ENCODE results near the genes C1orf226 and DDR2.

GRCh38 chr1:162196965-162197501 is 127.5 kb downstream of the NOS1AP start:
- RRBS = no CpG with 5 or more reads among the region's 12 CpGs

GRCh38 chr1:162229882-162230577 is 146.6 kb downstream of the SPATA46 start:
- RRBS = no CpG with 5 or more reads among the region's 3 CpGs

GRCh38 chr1:162247135-162247817 is 129.4 kb downstream of the SPATA46 start:
- RRBS = no CpG with 5 or more reads among the region's 3 CpGs

- RRBS = no CpG with 5 or more reads among the region's 6 CpGs
These were observed 75.1 kb downstream of the SPATA46 start for GRCh38 chr1:162301472-162302073.

DNA sequence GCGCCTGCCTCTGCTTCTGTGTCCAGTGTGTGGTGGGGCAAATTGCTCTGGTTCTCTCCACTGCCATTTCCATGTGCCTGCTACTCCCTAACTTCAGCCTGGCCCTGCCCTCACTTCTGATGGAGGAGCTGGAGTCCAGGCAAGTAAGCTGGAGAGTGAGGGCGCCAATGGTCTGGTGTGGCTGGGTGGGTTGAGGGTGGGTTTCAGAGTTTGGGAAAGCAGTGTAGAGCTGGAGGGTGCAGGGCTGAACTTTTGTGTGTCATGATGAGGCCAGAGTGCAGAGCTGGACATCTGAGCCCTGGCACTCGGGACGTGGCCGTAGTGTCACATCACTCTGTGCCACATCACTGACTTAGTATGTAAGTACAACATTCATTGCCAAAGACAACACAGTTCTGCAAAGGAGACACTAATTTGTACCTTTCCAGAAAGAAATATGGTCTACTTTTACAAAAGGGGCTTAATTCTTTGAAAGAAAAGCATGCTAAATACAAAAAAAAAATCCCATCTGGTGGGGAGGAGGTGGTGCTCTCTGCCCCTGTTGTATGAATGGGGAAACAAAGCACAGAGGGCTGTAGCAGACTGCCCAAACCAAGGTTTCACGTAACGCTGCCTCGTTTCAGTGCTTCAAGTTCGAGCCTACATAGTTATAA is 15.7 kb downstream of the SPATA46 start:
- RRBS = no CpG with 5 or more reads among the region's 9 CpGs

DNA sequence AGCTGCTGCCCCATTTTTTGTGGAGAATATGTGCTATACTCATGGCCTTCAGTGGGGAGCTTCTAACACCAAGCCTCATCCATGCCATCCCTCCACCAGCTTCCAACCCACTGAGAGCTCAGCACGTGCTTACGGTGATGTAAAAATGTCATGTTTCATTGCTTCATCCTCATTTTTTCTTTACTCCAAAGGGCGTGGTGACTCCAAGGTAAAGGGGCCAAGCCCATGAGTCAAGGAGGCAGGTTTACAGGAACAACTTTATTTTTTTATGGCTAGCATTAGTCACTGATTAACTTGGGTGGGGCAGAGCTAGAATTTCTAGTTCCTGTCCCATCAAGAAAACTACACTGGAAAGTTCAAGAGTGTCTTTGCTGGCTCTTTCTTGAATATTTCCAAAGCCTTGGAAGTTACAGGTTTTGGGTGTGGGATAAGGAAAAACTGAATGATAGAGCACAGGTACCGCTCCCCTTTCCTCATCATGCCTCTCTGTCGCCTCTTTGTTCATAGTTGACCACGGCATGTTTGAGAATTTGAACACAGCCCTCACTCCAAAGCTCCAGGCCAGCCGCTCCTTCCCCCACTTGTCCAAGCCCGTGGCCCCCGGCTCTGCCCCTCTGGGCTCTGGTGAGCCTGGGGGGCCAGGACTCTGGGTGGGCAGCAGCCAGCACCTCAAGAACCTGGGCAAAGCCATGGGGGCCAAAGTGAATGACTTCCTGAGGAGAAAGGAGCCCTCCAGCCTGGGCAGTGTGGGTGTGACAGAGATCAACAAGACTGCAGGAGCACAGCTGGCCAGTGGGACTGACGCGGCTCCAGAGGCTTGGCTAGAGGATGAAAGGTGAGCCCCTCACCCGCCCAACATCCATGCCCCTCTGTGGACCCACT is at the start of gene C1orf226:
C1orf226 (plus strand) TSS at position 345 of the 882 bp plus-strand sequence.
- RRBS = no CpG with 5 or more reads among the region's 12 CpGs

GRCh38 chr1:162389028-162389781 is 7.7 kb downstream of the C1orf226 start:
- RRBS = no CpG with 5 or more reads among the region's 10 CpGs

DNA sequence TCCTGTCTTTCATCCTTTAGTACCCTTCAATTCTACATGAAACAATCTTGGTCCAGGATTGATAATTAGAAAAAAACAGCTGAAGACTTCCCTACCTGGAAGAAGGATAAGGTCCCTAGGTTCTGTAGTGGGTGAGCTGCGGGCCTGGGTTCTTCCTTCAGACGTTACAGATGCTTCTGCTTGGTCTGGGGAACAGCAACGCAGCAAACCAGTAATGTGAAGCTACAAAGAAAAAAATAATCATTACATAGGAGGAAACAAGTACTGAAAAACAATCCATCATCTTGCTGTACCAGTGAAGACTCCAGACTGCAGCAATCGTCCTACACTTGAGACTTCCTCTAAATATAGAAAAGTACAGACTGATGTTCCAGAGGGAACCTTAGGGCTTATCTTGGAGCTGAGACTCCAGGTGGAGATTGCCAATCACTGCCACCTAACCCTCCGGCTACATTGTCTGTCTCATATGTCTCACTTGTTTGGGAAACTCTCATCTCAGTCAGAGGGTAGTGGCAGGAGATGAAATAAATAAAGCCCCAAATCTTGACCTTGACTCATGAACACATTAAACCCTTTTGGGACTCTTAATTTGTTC is 9.5 kb upstream of the UHMK1 start:
- RRBS = no CpG with 5 or more reads among the region's 5 CpGs

DNA sequence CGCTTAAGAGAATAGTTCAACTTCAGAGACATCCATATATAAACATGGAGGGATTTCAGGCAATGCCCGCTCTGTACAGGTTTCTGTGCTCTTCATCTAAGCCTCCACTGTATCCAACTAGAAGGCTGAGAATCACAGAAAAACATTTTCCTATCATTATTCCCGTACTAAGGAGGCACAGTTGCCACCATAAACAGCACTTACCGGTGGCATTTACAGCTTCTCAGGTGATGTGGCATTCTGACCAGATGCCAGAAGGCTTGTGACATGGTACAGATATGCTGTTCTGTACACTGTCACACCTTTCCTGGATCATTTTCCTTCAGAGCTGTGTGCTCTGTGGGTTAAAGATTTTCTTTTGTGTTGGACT is 4.1 kb upstream of the UAP1 start:
- RRBS = no CpG with 5 or more reads among the region's 4 CpGs

DNA sequence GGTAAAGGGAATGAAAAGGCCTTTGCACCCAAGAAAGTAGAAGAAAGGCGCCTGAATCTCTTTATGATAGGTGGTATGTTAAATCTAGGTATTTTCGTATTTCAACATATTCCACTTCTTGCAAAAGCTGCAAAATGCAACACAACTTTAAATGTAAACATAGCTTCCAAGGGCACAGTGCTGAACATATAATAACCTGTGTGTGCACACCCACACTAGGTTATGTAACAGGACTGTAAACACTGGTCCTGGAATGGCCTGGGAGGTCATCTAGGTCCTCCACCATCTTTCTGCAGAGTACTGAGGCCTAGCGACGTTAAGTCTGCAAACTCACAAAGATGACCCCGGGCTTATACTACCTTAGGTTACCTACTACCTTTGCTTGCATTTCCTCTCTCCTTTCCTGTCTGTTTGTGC is 988 bp upstream of the UAP1 start:
- RRBS = no CpG with 5 or more reads among the region's 5 CpGs

DNA sequence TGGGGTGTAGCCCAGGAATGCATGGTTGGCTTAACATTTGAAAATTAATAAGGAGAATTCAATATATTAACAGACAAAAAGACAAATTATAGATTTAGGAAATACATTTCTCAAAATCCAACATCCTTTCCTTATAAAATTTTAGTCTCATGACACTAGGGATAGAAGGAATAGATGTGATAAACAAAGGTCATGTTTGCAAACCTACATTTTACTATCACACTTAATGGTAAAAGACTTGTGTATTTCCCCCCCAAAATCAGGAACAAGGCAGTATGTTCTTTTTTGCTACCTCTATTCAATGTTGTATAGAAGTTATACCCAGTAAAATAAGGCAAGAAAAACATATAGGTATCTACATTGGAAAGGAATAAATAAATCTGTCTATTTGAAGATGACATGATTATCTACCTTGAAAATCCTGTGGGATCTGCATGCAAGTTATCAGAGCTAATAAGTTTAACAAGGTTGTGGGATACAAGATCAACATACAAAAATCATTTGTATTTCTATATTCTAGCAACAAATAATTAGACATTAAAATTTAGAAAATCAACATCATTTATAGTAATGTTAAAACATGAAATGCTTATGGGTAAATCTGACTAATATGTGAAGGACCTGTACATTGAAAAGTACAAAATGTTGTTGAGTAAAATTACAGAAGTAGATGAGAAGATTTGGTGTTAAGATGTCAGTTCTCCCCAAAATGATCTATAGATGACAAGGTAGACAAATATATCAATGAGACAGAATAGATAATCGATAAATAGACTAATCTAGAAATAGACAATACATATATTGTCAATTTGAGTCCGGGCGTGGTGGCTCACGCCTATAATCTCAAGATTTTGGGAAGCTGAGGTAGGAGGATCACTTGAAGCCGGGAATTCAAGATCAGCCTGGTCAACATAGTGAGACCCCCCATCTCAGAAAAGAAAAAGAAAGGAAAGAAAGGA is 22.1 kb upstream of the DDR2 start:
- RRBS = no CpG with 5 or more reads among the region's 5 CpGs

- RRBS = no CpG with 5 or more reads among the region's 5 CpGs
These were observed 6.2 kb upstream of the DDR2 start for GRCh38 chr1:162625870-162626727.

DNA sequence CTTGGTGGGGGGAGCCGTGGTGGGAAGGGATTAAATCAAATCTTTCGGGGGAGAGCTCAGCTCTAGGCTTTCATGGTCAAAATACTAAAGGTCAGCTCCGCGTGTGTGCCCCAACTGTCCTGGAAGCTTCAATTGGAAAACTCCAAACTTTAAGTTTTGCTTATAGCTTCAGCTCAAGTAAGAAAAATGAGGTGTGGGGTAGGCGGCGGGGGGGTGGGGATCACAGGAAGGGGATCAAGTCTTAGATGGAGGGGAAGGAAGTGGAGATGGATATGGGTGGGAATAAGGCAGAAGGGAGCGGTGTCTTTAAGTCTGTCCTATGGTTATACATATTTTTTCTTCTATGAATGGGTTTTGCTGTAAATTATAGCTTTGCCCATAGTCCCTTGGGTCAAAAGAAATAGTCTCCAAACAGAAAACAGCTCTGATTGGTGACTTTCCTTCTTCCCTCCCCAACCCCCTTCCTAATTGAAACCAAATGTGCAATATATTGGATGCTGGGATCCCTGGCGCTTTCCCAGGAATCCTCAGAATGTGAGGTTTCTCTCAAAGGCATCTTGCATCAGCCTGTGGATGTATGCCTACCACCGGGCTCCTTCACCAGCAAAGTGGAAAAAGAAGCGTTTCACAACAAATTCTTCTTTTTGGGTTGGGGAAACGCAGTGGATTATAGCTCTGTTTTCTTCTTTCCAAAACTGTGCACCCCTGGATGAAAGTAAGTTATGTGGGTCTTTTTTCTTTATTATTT is at the start of gene DDR2:
DDR2 (plus strand) TSS at position 548 of the 748 bp plus-strand sequence.
- RRBS = no CpG with 5 or more reads among the region's 11 CpGs

- RRBS = no CpG with 5 or more reads among the region's 6 CpGs
These were observed 46.2 kb downstream of the DDR2 start for GRCh38 chr1:162678355-162679020.

- RRBS = no CpG with 5 or more reads among the region's 10 CpGs
These were observed 55.4 kb downstream of the DDR2 start for GRCh38 chr1:162687496-162688282.

- RRBS = no CpG with 5 or more reads among the region's 2 CpGs
These were observed 37.5 kb upstream of the HSD17B7 start for GRCh38 chr1:162752820-162753614.

- RRBS = no CpG with 5 or more reads among the region's 5 CpGs
These were observed 18.5 kb upstream of the HSD17B7 start for GRCh38 chr1:162771983-162772454.

GRCh38 chr1:163068686-163069087 is 474 bp upstream of the RGS4 start:
- RRBS = no CpG with 5 or more reads among the region's 5 CpGs

GRCh38 chr1:163289912-163290852 is 31.6 kb upstream of the NUF2 start:
- RRBS = no CpG with 5 or more reads among the region's 7 CpGs

DNA sequence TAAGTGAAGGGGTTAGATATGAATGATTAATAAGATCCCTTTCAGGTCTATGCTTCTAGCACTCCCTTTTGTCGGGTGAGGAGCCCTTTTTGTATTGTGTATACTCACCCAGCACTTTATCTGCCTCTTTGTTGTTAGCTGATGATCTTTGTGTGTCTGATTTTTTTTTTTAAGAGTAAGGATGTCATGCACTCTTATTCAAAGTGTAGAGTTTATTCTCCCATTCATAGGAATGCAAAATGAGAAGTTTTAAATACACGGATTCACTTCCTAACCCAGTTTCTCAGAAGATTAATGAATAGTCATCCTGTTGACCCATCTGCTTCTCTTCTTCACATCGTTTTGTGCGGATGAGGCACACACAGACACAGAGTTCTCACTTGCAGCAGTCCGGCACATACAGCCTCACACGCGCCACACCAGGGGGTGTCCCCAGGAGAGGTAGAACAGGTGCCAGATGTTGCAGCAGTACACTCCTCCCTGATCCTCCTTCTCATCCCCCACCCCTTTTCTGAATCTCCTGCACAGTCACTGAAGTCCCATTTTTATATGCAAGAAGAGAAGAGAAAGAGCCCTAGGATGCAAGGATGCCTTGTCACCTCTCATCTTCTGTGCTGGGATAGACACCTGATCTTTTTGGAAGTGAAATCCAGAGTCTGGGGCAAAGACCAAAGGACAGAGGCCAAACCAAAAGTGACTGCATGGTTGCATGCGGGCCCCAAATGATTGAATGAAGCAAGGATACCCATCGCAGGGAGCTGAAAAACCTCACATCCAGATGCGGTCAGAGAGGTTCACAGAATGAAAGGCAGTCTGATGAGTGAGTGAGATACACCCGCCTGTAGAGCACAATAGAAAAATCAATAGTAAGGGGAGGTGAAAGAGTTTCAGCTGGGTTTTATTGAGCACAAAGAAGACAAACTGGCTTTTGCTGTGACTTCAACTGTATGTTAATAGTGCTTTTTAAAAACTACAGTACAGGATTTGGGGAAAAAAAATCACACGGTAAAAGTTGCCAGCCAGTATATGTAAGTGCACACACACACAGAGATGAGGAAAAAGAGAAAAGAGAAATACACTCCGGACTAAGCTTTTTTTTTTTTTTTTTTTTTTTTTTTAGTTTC is 28.8 kb downstream of the PBX1 start:
- RRBS = no CpG with 5 or more reads among the region's 13 CpGs

Measured in retinal pigment epithelial cell (primary cell).